Measurements from ENCODE around the genes KCNH3, AQP2 and LARP4.

- PRO-cap = no peak
Observed at GRCh38 chr12:49183081-49183552, 5.8 kb downstream of the TUBA1A start.

DNA sequence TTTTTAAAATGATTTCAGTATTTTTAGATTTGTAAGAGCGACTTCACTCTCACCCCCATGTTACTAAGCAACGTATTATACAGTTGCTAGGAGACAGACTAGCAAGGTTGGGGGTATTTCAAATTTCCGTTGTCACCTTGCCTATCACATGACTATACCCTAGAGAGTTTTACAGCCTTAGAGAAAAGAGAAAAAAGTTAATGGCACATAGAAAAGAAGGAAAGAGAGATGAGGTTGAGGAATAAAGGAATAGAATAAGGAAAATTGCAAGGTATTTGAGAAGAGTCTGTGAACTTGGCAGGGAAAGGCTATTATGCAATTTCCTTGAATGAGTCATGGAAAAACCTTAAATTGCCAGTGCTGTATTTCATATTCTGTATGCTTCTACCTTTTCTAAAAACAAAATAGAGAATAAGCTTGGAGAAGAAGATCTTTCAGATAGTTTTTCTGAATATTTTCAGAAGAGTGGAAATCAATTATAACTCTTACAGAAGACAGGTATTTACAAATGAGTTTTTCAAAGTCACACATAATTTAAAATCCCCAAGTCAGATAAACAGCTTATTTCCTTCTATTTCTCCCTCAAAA lies 12.4 kb upstream of the TUBA1A start:
- PRO-cap = bidirectional peak, plus-strand start at position 155 of the sequence, minus-strand start at position 65 of the sequence

GRCh38 chr12:49271645-49272502 lies 7.0 kb downstream of the TUBA1C start:
- PRO-cap = no peak

DNA sequence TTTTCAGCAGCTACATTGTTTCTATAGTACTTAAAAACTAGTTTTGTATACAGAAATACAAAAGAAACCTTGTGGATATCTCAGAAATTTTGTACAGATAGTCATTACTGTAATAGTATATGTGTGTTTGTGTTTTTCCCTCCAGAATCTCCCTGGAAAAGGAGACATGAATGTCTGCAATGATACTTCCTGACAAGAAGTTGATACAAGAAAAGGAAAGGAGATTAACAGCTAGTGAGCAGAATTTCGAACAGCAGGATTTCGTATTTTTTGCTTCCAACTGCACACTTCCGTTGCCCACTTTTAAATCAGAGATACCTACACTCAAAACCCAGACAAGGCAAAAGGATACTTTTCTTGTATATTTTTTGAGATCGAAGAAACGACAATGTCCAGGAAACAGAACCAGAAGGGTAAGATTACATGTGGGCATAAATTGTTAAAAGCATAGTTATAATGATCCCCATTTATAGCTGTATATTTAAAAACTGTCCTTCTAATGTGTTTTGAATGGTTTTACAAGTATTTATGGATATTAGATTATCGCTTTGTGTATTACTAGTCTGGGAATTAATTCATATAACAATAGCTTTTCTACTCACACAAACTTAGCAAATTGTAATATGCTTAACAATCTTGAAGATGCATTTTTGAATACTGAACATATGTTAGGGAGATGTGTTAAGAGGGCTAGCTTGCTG lies 78.1 kb upstream of the KCNH3 start:
- PRO-cap = no peak

GRCh38 chr12:49462043-49462824 lies 76.6 kb upstream of the KCNH3 start:
- PRO-cap = no peak

- PRO-cap = bidirectional peak, plus-strand start at chr12:49539051, minus-strand start at chr12:49538777
Observed at GRCh38 chr12:49538448-49539362, at the start of gene KCNH3. TSS of gene KCNH3 (plus strand) at chr12:49539030.

DNA sequence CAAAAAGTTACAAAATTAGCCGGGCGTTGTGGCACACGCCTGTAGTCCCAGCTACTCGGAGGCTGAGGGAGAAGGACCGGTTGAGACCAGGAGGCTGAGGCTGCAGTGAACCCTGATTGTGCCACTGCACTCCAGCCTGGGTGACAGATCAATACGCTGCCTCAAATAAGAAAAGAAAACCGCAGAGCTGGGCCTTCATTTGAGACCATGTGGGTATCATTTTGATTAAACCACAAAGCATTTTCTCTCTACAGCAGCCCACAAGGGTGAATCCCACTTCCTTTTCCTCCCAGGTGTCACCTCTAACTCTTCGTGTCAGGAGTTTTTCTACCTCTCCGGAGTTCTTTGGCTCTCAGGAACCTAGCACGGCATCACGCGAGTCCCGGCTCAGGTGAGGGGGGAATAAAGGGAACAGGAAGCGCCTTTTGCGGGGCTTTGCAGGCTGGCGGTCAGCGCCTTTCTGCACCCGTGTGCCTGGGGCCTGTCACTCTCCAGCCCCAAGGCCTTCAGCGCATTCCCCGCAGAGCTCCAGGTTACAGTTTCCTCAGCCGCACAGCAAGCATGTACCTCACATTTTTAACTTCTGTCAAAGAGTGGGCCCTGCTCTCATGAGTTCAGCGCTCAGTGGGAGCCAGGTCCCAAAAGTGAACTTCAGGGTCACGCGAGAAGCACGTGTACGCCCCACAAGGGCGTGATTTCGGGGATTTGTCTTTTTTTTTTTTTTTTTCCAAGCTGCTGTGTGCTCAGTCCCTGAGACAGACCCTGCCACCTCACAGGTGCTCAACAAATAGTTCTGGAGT lies 817 bp upstream of the PRPF40B start:
- PRO-cap = unidirectional peak, plus-strand start at position 538 of the sequence

DNA sequence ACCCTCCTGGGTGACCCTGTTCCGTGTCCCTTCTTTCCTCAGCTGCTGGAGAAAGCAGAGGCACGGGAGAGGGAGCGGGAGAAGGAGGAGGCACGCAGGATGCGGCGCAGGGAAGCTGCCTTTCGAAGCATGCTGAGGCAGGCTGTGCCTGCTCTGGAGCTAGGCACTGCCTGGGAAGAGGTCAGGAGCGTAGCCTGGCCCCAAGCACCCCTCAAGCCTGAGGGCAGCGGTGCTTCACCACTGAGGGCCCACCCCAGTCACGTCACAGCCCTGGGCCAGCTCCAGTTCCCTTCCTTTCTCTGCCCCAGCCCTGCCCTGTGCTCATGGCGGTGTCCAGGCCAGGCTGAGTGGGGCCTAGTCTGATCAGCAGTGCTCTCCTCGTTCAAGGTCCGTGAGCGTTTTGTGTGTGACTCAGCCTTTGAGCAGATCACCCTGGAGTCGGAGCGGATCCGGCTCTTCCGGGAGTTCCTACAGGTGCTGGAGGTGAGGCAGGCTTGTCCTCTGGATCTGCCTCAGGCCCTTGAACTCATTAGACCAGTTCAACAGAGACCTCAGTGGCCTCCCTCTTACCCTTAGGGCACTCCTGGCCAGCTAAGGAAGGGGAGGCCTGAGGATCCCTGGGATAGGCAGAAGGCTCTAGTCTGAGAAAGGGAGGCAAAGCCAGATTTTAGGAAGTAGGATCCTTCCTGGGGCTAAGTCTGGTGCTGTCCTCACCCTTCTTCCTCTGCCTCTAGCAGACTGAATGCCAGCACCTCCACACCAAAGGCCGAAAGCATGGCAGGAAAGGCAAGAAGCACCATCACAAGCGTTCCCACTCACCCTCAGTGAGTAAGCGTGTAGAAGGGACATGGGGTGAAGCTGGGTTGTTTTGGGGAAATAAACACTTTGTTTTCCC lies 19.1 kb downstream of the PRPF40B start:
- PRO-cap = no peak

- PRO-cap = no peak
Observed at GRCh38 chr12:49661687-49662200, 38.4 kb downstream of the PRPF40B start.

- PRO-cap = no peak
Observed at GRCh38 chr12:49662894-49663721, 39.7 kb downstream of the PRPF40B start.

DNA sequence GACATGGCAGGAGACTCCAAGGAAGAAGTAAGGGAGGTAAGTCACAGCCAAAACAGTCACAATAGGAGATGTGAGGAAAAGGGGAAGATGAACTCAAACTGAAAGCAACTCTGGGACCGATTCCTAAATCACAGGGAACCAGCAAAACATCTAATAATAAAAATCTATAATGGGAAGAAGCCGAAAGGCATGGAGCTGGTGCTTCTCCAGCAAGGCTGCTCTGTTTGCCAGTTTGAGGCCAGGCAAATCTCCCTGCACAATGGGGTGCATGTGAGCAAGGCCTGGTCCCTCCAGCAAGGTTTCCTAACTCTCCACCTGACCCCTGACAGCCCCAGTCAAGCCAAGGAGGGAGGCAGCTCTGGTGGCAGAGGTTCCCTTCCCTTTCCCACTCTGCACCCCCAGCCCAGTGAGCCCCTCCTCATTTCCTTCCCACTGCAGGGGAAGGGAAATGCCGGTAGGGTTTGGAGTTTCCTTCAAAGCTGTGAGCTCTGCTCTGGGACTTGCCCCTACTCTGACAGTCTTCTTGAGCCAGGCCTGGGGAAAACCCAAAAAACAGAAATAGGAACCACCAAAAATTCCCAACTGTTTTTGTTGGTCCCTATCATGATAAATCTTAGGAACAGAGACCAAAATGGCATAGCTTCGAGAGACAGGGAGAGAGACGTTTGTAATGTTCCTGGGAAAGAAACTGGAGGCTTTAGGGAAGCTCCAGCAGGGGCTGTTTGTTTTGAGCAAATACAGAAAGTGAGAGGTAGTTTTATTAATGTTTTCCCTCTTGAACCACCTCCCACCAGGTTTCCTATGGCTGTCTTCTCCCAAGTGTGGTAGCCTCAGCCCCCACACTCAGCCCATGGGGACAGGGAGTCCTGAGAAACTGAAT lies 34.7 kb downstream of the FMNL3 start:
- PRO-cap = no peak

- PRO-cap = no peak
Observed at GRCh38 chr12:49867504-49868055, 24.7 kb upstream of the BCDIN3D start.

- PRO-cap = unidirectional peak, minus-strand start at chr12:49909961
Observed at GRCh38 chr12:49909869-49910300, 6.2 kb upstream of the FAIM2 start.

GRCh38 chr12:49950535-49951060 lies at the start of gene AQP2:
TSS of gene AQP2 (plus strand) at chr12:49950737.
- PRO-cap = no peak

GRCh38 chr12:50095672-50096637 lies 7.9 kb upstream of the GPD1 start:
- PRO-cap = no peak

GRCh38 chr12:50098563-50098945 lies 5.3 kb upstream of the GPD1 start:
- PRO-cap = no peak

DNA sequence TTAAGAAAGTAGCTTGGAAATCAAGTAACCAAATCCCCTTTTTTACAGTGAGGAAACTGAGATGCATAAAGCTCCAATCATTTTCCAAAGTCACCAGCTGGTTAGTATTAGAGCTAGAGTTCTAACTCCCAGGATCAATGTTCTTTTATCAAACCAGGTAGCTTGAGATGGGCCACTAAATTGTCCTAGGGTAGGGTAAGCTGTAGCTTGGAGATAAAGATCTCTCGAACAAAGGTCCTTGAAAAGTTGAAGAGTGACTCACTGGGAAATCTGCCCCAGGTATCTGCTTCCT lies 29.0 kb downstream of the LIMA1 start:
- PRO-cap = no peak

DNA sequence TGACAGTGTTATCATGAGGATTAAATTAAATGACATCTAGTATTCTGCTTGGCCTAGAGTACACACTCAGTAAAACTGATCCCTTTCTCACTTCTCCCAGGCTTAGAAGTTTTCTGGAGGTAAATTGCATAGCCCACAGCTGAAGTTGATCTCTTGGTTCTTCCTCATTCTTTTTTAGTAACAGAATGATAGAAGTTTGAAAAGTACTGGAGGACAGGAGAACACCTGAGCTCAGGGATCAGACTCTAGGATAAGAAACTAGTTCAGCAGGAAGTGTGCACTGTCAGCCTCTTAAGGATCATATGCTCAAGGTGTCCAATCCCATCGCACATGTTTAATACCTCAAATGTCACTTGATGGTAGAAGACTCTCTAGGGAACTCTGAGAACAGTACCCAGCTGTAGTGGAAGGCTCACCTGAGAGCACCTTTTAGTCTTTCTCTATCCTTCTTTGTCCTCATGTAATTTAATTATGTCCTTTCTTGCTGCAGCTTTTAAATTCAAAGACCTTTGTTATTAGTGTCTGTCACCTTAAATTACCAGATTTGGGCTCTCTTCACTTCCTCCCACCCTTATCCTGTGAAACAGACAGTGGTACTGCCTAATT lies 14.7 kb upstream of the LIMA1 start:
- PRO-cap = unidirectional peak, minus-strand start at position 252 of the sequence

- PRO-cap = bidirectional peak, plus-strand start at chr12:50400940, minus-strand start at chr12:50400797
Observed at GRCh38 chr12:50400384-50401518, at the start of gene LARP4. TSS of gene LARP4 (plus strand) at chr12:50400885.

GRCh38 chr12:50502348-50502547 lies 2.5 kb upstream of the DIP2B start:
- PRO-cap = unidirectional peak, plus-strand start at chr12:50502476

All from fallopian tube (tissue), 1 donor.